Iris pigment epithelial cell (primary cell): ENCODE measurements around the genes UAP1L1, TMEM203 and NRARP.

- RRBS, result no CpG with 5 or more reads among the region's 16 CpGs
Measured at GRCh38 chr9:136902368-136902947, 16.1 kb downstream of the TRAF2 start.

GRCh38 chr9:136929888-136930435 lies 14.6 kb downstream of the FBXW5 start:
- RRBS, result no CpG with 5 or more reads among the region's 9 CpGs

- RRBS, result no CpG with 5 or more reads among the region's 3 CpGs
Measured at GRCh38 chr9:136932820-136933329, 11.7 kb downstream of the FBXW5 start.

GRCh38 chr9:136979570-136980529 lies 2.5 kb downstream of the PTGDS start:
- RRBS, result no CpG with 5 or more reads among the region's 30 CpGs

- RRBS, result 2% methylated on average over 22 of the region's 36 CpGs
Measured at GRCh38 chr9:137046355-137046953, 477 bp upstream of the NPDC1 start.

GRCh38 chr9:137054573-137055629 lies 1.0 kb upstream of the ENTPD2 start:
- RRBS, result no CpG with 5 or more reads among the region's 40 CpGs

DNA sequence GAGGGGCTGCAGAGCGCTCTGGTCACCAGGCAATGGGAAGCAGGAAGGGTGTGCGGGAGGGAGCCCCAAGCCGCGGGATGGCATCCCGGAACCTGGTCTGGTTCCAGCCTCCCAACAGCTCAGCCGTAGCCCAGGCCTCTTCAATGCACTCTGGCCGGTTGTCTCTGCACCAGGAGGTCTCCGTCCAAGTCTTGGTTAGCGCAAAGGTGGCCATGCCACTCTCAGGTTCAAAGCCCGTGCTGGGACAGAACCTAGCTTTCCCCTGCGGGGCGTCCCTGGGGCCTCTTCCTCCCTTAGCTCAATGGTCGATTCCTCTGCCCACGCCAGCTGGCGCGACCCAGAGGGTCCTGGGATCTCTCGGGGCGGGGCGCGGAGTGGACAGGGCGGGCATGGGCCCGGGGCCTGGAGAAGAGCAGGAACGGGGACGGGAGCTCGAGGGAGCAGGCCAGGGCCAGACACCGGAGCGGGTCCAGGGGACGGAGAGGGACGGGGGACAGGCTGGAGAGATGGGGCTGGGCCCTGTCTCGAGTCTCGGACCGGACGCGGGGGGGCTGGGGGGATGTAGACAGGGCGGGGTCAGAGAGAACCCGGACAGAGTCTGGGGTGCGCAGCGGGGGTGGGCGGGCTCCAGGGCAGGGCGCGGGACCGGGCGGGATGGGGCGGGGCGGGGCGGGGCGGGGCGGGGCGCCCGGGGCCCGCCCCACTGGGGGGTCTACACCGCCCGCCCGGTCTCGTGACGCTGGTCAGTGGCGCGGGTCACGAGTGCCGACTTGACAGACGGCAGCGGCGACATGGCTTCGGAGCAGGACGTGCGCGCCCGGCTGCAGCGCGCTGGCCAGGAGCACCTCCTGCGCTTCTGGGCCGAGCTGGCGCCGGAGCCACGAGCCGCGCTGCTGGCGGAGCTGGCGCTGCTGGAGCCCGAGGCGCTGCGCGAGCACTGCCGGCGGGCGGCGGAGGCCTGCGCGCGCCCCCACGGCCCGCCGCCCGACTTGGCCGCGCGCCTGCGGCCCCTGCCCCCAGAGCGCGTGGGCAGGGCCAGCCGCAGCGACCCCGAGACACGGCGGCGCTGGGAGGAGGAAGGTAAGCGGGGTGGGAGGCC lies at the start of gene UAP1L1:
Gene UAP1L1 (plus strand): TSS at position 776 of the 1,099 bp plus-strand sequence.
- RRBS, result 4% methylated on average over 57 of the region's 107 CpGs

DNA sequence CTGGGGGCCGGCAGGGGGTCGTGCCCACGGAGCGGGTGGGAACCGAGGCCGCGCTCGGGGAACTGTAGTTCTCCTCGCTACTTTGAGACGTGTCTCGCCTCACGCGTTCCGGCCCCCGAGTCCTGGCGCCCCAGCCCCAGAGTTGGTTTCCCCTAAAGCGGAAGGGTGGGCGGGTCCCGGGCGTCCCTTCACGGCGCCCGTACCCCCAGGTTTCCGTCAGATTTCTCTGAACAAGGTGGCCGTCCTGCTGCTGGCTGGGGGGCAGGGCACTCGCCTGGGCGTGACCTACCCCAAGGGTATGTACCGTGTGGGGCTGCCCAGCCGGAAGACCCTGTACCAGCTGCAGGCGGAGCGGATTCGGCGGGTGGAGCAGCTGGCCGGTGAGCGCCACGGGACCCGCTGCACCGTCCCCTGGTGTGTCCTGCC lies 537 bp downstream of the UAP1L1 start:
- RRBS, result 3% methylated on average over 25 of the region's 38 CpGs

- RRBS, result 4% methylated on average over 14 of the region's 34 CpGs
Measured at GRCh38 chr9:137114892-137115496, 461 bp upstream of the DPP7 start.

- RRBS, result 4% methylated on average over 51 of the region's 95 CpGs
Measured at GRCh38 chr9:137161735-137162869, 7.7 kb downstream of the LRRC26 start.

- RRBS, result 2% methylated on average over 31 of the region's 122 CpGs
Measured at GRCh38 chr9:137168880-137169809, 706 bp downstream of the LRRC26 start.

- RRBS, result no CpG with 5 or more reads among the region's 16 CpGs
Measured at GRCh38 chr9:137201320-137201936, 887 bp upstream of the TPRN start.

DNA sequence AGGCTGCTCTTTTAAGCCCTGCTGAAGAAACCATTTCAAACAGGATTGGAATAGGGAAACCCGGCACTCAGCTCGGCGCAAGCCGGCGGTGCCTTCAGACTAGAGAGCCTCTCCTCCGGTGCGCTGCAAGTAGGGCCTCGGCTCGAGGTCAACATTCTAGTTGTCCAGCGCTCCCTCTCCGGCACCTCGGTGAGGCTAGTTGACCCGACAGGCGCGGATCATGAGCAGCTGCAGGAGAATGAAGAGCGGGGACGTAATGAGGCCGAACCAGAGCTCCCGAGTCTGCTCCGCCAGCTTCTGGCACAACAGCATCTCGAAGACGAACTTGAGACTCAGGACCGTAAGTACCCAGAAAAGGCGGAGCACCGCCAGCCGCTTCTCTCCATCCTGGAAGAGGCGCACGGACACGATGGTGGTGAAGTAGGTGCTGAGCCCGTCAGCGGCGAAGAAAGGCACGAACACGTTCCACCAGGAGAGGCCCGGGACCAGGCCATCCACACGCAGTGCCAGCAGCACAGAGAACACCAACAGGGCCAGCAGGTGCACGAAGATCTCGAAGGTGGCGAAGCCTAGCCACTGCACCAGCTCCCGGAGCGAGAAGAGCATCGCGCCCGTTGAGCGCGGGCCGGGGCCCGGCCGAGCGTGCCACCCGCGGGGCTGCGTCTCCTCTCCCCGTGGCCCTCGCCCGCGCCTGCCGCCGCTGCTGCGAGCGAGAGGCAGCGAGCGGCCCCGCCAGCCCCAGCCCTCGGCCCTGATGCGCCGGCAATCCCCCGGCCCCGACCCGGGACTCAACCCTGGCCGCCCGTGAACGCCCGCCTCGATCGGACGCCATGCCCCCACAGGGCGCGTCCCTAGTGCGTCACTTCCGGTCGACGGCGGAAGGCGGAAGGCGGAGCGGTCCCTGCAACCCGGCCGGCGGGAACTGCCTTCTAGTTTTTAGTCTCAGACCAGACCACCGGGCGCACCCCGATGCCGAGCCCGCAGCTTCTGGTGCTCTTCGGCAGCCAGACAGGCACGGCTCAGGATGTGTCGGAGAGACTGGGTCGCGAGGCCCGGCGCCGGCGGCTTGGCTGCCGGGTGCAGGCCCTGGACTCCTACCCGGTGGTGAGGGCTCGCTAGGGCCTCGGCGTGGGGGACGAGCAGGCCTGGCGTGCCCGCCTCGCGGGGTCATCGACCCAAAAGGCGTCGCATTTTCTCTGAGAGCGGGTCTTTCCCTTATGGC lies at the start of gene TMEM203:
Gene TMEM203 (minus strand): TSS at position 840 of the 1,222 bp plus-strand sequence.
- RRBS, result 3% methylated on average over 38 of the region's 118 CpGs

- RRBS, result 3% methylated on average over 15 of the region's 67 CpGs
Measured at GRCh38 chr9:137223243-137224351, 1.4 kb upstream of the CYSRT1 start.

- RRBS, result 5% methylated on average over 4 of the region's 49 CpGs
Measured at GRCh38 chr9:137236056-137237124, 4.7 kb upstream of the TUBB4B start.

DNA sequence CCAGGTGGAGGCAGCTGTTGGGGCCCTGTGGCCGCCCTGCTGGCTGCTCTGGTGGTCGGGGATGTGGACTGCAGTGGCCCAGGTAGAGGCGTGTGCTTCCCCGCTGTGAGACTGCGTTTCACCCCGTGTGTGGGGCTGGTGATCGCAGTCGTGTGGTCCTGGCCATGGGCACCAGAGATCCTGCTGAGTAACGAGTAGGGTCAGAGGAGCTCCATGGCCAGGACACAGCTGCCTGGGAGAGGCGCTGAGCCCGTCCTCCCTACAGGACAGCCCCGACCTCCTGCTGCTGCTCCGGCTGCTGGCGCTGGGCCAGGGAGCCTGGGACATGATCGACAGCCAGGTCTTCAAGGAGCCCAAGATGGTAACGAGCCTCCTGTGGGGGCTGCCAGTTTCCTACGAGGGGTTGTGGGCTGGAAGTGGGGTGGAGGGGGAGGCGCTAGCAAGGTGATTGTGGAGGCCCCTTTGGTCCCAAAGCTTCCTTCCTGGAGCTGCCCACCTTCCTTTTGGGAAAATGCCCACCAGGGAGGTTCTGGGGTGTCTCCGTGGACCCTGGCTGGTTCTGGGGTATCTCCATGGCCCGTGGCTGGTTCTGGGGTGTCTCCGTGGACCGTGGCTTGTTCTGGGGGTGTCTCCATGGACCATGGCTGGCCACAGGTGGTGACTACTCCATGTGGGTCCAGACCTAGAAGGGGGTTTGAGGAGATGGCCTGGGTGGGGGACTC lies 11.1 kb downstream of the NELFB start:
- RRBS, result no CpG with 5 or more reads among the region's 22 CpGs

DNA sequence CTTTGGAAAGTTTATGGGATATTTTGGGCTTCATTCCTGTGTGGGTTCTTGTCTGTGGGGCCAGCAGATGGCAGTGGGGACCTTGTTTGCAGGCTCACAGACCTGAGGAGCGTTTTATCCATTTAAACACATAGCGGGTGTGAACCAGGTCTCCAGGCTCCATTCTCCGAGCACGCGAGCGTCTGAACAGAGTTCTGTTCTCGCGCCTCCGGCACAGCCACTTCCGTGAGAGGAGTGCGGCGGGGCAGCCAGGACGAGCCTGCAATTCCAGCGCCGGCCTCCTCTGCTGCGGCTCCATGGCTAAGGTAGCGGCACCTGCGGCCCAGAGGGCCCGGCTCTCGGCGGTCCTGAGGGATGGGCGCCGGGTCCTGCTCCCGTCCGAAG lies 7.4 kb downstream of the NRARP start:
- RRBS, result 19% methylated on average over 11 of the region's 25 CpGs

DNA sequence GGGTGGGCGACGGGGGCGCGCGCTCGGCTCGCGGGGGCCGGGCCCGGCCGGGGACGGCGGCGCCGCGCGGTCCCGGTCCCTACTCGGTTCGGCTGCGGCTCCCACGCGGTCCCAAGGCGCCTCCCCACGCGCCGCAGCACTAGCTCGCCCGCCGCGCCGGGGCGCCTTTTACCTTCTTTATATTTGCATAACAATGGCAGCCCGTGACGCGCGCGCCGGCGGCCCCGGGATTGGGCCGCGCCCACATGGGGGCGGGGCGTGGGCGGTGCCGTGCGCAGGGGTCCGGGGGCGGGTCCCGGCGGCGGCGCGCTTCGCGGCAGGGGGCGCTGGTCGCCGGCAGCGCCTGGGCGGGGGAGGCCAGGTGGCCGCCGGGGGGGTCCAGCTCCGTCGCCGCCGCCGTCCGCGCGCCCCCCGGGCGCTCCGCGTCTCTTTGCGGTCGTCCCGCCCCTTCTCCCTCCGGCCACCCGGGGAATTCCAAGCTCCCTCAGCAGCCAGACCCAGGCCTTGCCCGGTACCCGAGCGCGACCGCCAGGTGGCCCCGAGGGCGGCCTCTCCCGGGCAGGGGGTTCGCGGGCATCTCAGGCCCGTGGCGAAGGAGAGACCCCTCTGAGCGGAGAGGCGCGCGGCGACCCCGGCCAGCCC lies at the start of gene NRARP:
Gene NRARP (minus strand): TSS at position 141 of the 642 bp plus-strand sequence.
- RRBS, result 2% methylated on average over 86 of the region's 99 CpGs

- RRBS, result 92% methylated on average over 3 of the region's 5 CpGs
Measured at GRCh38 chr9:137303707-137304043, 1.6 kb upstream of the NRARP start.

DNA sequence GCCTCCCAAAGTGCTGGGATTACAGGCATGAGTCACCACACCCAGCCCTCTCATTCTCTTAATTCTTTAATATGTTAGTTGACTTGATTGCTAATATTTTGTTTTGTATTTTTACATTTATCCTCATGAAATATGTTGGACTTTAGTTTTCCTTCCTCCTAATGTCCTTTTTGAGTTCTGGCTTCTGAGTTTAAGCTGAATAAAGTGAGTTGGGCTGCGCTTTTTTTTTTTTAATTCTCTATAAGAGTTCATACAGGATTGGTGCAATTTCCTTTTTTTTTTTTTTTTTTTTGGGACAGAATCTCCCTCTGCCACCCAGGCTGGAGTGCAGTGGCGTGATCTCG lies 59.9 kb downstream of the EXD3 start:
- RRBS, result no CpG with 5 or more reads among the region's 3 CpGs